Hematopoietic multipotent progenitor cell (in vitro differentiated cells): ENCODE measurements around the gene ARMC9.

DNA sequence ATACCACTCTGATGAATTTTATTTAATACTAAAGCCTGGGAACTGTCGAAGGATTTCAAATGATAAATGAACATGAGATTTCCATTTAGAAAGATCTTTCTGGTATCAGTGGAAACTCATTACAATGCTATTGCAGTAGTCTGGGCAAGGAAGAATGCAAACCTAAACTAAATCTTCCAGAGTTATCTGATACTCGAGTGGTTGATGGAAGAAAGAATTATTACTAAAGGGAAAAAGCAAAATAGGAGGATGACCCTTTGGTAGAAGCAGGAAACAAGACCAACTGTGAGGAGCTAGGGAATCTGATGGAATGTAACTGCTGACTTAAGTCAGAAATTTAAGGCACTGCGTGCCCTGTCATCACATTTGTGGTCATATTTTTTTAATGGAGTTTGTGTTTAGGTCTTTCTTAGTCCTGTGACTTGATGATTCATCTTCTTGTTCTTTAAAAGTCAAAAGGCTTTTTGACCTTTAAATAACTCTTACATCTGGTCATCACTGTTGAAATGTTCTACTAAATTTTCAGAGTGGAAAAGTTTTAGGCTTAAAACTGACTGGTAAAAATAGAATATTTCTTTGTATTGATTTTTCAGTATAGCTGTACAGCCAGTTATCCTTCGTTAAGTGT is 36.5 kb upstream of the ARMC9 start:
- CAGE, long polyA plus RNA = no peak

DNA sequence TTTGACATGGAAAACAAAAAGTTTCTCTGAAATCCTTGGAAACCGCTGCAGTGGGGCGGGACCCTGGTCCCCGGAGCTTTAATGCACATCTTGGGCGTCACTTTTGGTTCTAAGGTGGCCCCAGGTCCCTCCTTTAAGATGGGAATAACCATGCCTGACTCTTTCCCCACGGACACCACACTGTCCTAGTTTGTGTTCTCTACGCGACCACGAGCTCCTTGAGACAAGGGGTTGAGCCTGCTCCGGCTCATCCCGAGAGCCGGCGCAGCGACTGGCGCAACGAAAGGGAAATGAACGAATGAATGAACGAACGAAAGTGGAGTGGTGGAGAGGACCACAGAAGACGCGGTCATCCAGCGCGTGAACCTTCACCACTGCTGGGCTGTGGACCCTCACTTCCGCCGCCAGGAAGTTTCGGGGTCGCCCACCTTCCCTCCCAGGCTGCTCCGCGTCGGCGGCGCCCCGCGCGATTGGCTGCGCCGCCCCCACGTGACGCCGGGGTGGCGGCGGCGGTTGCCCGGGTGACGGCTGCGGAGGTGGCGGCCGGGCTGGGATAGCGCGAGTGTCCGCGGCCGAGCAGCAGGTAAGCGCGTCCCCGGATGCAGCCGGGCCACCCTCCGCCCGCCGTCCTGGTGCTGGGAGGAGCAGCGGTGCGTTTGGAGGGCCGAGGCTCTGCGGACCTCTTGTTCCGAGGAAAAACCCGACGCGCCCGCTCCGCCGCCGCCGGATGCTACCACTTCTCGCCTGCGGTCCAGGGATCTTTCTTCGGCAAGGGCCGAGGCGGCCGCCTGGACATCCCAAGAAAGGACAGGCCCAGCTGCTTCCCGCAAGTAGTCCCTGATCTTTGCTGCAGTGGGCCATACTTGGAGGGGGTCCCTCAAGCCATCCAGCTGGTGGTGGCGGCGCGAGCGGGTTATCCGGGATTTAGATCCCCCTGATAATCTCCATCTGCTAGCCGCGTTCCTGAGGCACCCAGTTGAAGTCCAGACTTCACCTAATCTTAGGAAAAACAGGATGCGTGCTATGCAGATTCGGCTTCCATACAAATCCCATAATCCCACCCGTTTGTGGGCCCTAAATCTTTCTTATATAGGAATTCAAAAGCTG is at the start of gene ARMC9:
Gene ARMC9 (plus strand): TSS at position 516 of the 1,107 bp plus-strand sequence.
- CAGE, long polyA plus RNA = start-site peak on the plus strand centred at position 523 of the sequence, 67 bp wide, 144 reads

DNA sequence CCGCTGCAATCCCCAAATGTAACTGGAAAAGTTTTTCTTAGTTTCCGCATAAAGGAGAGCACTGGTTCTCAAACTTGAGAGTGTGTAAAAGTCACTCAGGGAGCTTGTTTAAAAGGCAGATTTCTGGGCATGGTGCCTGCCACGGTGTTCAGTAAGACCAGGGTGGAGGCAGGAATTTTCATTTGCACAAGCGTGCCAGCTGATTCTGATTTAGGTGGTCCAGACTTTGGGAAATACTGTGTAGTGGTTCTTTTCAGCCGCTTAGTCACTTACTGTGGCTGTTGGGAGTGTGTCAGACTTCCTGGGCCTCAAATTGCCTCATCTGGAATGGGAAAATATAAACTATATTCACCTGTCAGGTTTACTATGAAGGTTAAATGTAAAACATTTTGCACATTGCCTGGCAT is 795 bp downstream of the ARMC9 start:
- CAGE, long polyA plus RNA = no peak

DNA sequence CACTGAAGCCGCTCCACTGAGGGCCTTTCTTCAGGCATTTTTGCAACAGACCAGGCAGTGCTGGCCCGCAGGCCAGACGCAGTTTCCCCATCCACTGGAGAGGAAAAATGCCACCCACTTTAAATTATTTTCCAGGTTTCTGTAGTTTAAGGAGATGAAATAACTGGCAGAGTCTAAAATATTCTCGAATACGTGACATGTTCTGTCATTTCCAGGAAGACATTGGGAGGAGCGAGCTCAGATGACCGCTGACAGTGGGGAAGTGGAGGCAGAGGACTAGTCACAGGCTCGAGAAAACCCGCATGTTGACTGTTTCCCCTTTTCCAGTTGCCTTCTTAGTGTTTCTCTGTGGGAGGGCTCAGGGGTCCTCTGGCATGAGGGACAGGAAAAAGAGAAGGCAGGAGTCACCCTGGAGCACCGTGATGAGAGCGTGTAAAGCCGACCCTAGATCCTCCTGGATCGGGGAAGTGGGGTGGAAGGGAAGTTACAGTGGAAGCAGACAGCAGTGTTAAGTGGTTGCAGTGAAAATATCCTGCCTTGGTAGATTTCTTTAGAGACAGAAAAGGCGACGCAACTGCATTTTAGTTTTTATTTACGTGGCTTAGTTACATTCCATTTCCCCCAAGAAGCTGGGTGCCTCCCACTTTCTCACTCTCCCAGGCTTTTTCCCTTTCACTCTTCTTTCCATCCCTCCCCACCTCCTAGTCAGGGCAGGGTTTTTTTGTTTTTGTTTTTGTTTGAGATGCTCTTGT is 53.1 kb upstream of the B3GNT7 start:
- CAGE, long polyA plus RNA = no peak

DNA sequence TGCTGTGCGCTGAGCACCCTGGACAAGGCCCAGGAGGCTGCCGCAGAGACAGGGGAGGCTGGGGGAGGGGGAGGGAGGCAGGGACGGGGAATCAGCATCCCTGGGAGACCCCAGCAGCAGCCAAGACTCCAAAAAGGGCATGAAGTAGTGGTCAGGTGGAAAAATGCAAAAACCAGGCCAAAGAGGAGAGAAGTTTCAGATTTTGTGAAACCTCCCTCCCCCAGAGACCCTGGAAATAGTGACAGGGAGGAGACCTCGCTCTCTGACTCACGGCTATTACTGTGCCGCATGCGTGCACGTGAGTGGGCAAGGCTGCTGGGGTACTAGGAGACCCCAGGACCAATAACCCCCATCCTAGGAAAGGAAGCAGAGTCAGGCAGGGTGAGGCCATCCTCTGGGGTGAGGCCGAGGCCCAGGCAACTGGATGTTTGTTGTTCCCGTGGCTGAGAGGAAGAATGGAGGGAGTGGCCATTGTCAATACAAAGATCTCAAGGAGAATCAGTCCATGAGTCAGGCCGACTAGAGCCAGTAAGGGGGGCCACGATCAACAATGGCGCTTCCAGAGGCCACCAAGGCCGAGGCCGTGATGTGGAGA is 15.9 kb upstream of the B3GNT7 start:
- CAGE, long polyA plus RNA = no peak

DNA sequence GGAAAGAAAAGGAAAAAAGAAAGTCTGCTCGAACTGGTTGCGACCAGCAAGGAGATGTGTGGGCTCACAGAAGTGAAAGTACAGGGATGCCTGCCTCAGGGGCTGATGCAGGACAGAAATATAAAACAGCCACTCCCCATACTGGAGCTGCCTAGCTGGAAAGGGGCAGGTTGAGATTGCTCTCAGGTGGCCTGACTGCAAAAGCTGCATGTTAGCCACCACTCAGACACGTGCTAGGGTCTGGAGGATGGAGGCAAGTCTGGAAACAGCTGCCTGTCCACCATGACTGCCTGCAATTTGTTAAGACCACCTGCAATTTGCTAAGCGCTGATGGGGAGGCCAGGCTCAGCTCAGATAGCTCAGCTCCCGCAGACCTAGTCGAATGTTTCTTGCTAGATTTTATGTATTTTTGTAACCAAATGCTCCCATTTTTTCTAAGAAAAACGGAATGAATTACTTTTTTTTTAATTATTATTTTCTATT is 18.0 kb downstream of the B3GNT7 start:
- CAGE, long polyA plus RNA = no peak

- CAGE, long polyA plus RNA = no peak
Measured at GRCh38 chr2:231464683-231465712, 714 bp upstream of the NCL start.

DNA sequence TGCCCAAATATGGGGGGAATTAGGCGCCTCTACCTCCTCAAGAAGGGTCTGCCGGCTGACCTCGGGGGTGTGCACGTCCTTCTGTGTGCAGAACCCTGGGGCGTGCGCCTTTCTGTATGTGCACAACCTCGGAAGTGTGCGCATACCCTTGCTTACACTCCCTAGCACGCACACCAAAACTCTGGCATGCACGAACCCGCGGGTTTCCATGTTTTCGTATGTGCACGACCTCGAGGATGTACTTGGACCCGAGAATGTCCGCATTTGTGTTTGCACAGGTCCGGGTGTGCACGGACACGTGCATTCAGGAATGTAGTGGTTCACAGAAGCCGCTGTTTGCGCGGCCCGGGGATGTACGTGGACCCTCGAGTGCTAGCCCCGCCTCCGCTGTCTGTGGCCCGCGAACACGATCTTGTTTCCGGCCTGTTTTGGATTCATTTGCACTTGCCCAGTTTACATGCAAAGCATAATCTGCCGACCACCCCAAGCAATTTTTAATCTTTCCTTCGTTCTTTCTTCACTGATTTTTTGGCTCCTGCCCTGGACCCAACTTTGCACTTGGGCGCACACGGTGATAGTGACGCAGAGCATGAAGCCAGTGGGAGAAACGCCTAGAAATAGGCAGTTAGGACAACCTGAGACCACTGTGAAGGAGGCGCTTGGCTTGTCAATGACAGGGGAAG is 45.5 kb upstream of the PTMA start:
- CAGE, long polyA plus RNA = no peak

DNA sequence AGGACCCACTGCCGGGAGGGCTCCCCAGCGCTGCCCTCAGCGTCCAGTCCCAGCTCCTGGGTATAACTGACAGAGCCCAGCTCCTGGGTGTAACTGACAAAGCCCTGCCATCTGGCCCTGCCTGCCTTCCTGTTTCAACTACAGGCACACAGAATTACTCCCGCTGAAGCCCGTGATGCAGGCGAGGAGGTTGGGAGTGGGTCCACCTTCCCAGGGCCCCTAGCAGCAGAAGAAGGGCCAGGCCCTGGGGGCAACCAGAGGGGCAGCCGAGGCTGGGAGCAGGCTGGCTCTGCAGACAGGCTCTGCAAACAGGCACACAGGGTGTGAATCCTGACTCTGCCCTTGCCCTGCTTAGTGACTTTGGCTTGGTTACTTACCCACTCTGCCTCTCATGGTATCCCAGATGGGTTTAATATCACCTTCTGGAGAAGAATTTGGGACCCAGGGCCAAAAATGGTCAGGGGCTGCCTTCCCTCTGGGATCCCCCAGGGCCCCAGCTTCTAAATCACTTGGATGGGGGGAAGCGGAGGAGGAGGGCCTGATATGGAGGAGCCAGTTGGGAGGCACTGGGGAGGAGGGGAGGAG is 25.4 kb upstream of the PTMA start:
- CAGE, long polyA plus RNA = no peak

DNA sequence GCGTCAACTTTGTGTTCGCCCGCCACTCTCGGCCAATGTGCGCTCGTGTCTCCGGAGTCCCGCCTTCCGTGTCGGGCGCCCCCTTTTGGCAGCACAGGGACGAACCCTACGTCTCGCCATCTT is 1.4 kb upstream of the PTMA start:
- CAGE, long polyA plus RNA = no peak

- CAGE, long polyA plus RNA = no peak
Measured at GRCh38 chr2:232332283-232332645, 46.3 kb upstream of the ALPP start.

GRCh38 chr2:232444123-232444438 is 11.9 kb upstream of the ALPI start:
- CAGE, long polyA plus RNA = no peak

DNA sequence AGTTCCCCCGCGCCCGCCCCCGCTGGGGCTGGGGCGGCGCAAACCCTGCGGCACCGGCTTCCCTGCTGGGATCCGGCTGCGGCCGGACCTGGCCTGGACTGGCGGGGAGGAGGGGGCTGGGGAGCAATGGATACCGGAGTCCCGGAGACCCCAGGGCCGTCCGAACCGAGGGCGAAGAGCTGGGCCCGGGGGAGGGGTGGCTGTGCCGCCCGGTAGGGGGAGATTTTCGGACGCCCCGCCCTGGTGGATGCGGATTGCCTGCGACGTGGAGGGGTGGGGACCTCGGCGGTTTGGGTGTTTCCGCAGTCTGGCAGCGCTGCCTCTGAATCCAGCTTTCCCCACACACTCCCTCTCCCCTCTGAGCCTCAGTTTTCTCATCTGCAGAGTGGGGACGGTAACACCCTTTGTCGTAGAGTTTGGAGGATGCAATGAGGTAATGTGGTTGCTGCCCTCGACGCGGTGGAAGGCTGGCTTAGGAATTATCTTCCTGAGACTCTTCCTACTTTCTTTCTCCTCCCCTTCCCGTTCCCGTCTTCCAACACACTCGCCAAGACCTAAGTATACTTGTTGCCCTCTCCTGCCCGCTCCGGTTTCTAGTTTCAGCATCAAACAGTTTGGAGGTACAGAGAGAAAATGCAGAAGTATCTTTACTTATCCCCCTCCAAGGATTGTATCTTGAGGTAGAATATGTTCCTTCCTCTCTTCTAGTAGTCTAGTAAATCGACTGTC is 461 bp downstream of the EIF4E2 start:
- CAGE, long polyA plus RNA = no peak

DNA sequence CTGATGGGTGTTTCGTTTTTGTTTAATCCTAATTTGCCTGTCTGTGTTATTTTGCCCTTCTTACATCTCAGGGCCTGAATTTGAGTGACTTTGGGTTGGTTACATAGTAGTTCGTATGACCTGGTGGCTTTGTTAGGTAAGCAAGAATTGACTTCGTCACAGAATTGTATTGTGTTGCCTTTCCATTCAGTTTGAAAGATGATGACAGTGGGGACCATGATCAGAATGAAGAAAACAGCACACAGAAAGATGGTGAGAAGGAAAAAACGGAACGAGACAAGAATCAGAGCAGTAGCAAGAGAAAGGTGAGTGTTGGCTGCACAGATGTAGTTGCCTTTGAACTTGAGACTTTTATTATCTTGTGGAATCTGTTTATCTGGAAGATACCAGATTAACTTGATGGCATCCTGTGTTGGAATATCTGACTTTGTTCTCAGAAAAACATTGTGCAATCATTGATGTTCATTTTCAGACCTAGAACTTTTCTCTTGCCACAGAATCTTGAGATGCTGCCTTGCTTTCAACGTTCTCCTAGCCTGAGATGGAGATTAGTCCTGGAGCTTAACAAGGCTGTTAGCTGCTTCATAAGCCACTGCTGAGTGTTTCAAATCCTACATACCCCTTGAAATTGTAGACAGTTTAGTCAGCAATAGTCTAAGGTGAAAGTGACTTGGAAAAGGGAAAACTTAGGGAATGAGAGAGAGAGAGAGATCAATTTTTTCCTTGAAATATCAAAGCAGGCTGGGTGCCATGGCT is 5.9 kb downstream of the EIF4E2 start:
- CAGE, long polyA plus RNA = no peak

- CAGE, long polyA plus RNA = no peak
Measured at GRCh38 chr2:232655276-232655850, 22.0 kb downstream of the EFHD1 start.

DNA sequence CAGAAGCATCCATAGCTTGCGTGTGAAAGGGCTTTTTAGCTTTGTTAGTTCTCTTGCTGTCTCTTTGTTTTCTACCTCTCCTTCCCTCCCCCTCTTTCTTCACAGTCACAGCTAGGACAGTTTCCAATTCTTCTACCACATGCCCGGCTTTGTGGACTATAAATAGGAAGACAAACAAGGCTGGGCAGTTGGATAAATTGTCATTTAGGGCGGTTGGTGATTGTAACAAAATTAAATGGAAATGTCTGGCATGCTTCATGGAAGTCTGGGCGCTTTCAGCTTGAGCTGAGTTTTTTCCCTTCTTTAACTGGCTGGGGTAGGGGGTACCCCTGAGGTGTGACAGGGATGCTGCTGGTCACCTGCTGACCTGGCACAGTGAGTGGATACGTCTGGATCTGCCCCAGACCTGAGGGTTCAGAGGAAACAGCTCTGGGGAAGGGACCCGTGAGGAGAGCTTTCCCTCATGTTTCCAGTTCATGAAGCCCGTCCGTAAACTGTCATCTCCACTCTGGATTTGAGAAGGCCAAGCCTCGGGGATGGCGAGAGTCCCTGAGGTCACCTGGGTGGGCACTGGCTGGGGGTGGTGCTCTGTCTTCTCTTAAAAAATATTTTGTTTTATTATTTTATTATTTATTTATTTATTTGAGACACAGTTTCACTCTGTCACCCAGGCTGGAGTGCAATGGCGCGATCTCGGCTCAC is 29.0 kb upstream of the GIGYF2 start:
- CAGE, long polyA plus RNA = no peak

GRCh38 chr2:232698086-232698339 is 882 bp downstream of the GIGYF2 start:
- CAGE, long polyA plus RNA = no peak

- CAGE, long polyA plus RNA = no peak
Measured at GRCh38 chr2:232857020-232857867, 12.8 kb upstream of the SNORC start.

GRCh38 chr2:232877046-232877672 is 7.1 kb downstream of the SNORC start:
- CAGE, long polyA plus RNA = no peak

- CAGE, long polyA plus RNA = no peak
Measured at GRCh38 chr2:233012375-233013028, 554 bp downstream of the NGEF start.